Aortic smooth muscle cell (primary cell): ENCODE measurements around a stretch of chr1.

DNA sequence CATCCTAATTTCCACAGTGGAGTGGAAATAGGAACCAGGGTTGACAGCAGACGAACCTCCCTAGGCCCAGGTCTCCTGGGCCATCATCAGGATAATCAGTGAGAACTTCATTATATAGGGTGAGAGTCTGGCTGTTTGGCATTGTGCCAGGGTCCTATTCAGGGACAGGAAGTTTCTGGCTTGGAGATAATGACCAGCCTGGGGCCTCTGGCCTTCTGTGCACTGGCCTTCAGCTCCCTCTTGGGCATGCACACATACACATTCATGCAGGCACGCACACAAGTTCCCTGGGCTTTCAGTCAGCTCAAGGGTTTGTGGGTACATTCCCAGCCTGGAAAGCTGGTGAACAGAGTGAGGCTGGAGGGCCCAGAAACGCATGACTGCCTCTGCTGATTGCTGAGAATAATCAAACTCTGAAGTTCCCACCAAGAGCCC is 13.9 kb upstream of the LRIG2 start:
- RRBS = no CpG with 5 or more reads among the region's 3 CpGs

DNA sequence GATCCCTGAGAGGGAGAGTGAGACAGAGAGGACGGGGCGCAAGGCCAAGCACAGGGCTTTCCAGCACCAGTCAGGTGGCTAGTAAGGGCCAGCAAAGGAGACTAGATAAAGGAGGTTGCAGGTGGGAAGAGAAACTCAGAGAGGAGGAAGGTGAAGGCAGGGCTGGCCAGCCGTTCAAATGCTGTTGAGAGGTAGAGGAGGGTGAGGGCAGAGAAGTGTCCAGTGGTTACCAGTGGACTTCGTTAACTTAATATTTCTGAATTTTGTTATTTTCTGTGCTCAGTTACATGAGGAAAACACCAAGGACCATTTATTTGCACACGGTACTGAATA is 137.6 kb upstream of the MAGI3 start:
- RRBS = no CpG with 5 or more reads among the region's 5 CpGs

- RRBS = no CpG with 5 or more reads among the region's 3 CpGs
These were observed 3.9 kb downstream of the MAGI3 start for GRCh38 chr1:113394089-113394679.

DNA sequence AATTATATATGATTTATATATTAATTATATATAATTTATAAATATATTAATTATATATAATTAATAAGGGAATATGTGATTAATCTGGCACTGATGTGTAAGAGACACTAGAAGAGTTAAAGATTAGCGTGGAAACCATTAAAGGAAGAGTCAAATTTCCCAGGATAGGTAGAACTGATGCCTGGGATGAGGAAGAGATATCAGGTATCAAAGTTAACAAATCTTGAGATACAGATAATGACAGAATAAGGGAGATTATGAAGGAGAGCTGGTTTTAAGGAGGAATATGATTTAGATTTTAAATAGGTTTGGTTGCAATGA is 26.1 kb downstream of the MAGI3 start:
- RRBS = no CpG with 5 or more reads among the region's 1 CpG

GRCh38 chr1:113506371-113507122 is 116.2 kb downstream of the MAGI3 start:
- RRBS = no CpG with 5 or more reads among the region's 5 CpGs

DNA sequence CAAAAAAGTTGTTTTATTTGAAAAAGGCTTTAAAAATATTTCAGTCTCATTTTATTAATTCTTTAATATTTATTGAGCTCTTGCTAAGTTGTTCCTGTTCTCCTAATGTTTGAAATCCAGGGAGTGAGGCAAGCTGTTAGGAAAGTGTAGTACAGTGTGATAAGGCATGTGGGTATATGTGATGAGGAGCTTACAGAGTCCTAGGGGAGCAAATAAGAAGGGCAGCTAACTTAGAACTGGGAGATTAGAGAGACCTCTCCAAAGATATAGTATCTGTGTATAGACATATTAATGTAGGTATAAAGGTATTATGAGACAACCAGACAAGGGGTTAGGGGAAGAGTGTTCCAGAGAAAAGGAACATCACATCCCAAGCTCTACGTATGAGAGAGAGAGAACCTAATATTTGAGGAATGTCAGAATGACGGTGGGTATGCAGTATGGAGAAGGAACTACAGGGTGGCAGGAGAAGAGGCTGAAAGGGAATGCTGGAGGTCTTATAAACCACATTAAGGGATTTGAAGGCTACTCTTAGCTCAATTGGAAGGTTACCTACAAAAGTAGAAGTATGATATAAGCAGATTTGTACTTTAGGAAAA is 135.9 kb downstream of the MAGI3 start:
- RRBS = no CpG with 5 or more reads among the region's 2 CpGs

DNA sequence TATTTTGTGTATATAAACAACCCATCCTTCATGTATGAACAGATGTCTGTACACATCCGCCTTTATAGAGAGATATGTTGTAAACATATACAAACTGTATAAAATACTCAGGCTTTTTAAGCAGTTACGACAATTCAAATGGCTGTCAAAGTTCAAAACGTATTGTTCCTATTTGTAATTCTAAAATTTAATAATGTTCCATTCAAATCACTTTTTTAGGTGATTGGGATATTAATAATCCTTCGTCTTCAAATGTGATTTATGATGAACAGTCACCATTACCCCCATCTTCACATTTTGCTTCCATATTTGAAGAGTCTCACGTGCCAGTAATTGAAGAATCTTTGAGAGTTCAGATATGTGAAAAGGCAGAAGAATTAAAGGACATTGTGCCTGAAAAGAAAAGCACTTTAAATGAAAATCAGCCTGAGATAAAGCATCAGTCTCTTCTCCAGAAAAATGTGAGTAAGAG is 76.6 kb downstream of the PHTF1 start:
- RRBS = no CpG with 5 or more reads among the region's 5 CpGs

DNA sequence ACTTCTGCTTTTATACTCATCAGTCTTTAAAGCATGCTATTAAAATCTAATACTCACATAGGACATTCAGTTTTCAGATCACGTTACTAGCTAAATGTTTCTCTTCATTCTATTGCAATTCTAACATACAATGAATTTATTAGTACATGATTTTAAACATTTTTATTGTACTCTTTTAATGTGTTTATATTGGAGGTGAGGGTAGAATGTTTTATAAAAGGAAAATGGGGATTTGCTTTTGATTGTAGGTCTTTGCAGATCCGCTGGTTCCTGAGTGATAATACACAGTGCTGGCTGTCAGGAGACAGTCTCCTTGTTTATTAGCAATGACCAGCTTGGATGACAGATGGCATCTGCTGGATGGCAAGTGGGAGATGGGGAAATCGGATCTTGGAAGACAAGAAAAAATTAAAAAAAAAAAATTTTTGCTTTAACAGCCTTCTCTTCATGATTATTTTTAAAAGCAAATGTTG is 4.3 kb upstream of the PHTF1 start:
- RRBS = no CpG with 5 or more reads among the region's 3 CpGs

GRCh38 chr1:113808603-113809022 is 3.7 kb downstream of the RSBN1 start:
- RRBS = no CpG with 5 or more reads among the region's 1 CpG

DNA sequence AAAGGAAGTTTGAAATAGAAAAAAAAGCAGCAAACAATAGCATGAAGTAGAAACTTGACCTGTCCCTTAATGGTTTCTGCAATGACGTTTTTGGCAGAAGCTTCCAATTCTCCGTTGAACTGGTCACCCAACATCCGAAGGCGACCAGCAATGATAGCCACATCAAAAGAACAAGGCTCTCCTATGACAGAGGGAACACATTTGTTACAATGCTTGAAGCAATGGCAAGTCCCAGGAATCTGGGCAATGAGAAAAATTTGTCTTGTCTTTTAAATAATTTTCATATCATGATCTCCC is 955 bp downstream of the BCL2L15 start:
- RRBS = no CpG with 5 or more reads among the region's 4 CpGs

- RRBS = no CpG with 5 or more reads among the region's 8 CpGs
These were observed 9.2 kb upstream of the OLFML3 start for GRCh38 chr1:113969766-113970689.

GRCh38 chr1:113971803-113972705 is 7.2 kb upstream of the OLFML3 start:
- RRBS = no CpG with 5 or more reads among the region's 12 CpGs

GRCh38 chr1:114419157-114419478 is 91.9 kb downstream of the TRIM33 start:
- RRBS = no CpG with 5 or more reads among the region's 9 CpGs

DNA sequence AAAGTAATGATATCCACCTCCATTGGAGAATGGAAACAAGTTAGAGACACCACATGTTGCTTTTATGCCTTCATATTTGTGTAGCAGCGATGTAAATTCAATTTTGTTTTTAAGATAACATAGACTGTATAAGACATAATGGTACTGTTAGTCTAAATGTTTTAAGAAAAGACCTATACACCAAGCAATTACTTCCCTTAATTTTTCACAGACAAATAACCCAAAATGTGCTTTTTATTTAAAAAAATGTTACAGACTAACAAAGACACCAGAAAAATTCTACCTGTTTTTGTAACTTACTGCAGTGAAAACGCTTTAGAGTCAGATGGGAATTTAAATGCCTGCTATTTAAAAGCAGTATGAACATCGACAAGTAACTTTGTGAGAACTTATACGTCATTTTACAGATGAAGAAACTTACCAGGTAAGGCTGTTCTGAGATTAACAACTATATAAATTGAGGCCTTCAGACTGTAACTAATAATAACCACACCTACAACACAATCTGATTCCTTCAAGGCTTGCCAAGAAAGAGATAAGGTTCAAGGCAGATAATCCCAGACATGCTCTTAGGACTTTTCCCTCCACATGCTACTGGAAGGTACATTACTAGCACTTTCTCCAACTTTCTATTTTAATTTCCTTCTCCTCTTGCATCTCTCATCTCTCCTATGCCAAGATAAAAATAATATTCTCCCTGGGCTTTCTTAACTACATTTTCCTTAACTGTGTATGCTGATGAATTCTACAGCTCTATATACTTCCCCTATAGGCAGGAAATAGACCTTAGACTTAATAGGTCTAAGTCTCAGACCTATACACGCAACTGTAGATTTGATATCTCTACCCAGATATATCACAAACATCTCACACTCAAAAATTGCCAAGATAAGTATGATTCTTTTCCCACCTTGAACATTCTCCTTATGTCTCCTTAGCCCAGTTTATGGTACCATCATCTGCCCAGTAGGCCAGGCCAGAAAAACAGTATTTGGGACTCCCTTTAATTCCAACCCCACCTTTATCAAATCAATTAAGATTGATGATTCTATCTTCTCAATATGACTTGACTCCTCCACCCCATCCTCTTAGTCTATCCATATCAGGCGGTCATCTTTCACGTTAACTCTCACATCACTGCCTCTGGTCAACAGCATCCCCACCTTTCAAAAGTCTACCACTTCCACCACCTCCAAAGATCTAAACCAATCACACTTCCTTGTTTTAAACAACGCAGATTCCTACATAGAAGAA is 19.0 kb upstream of the NRAS start:
- RRBS = no CpG with 5 or more reads among the region's 8 CpGs

GRCh38 chr1:115062347-115063211 is 26.7 kb downstream of the TSPAN2 start:
- RRBS = no CpG with 5 or more reads among the region's 11 CpGs

DNA sequence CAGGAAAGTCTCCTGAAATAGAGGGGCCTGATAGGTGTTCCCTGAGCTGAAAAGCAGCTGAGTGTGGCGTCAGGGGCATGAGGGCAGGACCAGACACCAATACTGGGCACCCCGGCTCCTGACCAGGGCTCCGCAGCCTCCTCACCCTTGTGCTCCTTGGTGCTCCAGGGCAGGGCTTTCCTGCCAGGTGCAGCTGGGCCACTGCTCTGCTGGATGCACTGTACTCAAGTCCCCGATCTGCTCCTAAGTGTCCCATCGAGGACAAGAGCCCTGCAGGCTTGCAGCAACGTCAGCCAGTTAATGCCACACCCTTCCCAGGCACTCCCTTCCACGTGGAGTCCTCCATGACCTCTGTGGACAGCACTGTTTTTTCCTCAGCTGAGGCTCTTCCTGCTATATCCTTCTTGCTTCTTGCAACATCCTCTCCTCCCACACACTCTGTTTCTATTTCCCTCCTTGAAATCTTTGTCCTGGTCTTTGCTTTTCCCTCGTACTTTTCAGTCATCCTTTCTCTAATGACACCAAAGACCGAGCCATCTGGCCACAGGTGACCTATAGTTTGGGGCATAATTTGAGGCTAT is 94.0 kb upstream of the NGF start:
- RRBS = no CpG with 5 or more reads among the region's 9 CpGs

- RRBS = 2% methylated on average over 19 of the region's 61 CpGs
These were observed 781 bp downstream of the VANGL1 start for GRCh38 chr1:115642329-115643172.

GRCh38 chr1:116006388-116007162 is 30.3 kb downstream of the SLC22A15 start:
- RRBS = no CpG with 5 or more reads among the region's 5 CpGs

DNA sequence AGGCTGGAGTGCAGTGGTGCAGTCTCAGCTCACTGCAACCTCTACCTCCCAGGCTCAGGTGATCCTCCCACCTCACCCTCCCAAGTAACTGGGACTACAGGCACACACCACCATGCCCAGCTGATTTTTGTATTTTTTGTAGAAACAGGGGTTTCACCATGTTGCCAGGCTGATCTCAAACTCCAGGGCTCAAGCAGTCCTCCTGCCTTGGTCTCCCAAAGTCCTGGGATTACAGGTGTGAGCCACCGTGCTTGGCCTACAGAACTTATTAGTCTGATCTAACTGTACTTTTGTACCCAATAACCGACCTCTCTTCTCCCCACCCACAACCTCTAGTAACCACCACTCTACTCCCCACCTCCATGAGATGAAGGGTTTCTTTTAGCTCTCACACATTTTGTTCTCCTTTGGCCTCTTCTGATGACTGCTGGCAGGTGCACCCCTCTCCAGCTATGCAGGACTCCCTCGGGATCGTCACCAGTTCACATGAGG is 100.0 kb upstream of the ATP1A1 start:
- RRBS = no CpG with 5 or more reads among the region's 4 CpGs

DNA sequence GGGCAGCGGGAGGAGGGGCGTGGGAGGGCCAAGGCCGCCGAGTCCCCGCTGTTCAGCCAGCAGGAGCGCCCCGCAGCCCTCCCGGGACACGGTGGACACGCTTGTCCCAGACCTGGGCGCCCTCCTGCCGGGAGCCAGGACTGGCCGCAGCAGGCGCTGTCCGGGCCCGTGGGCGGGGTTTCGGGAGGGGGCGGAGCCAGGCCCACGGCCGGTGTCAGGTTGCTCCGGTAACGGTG is 188 bp upstream of the ATP1A1 start:
- RRBS = 2% methylated on average over 12 of the region's 23 CpGs